ENCODE measurements around a stretch of chr20.

GRCh38 chr20:50191704-50192674, 1.4 kb downstream of the CEBPB start:
- RRBS: 2% methylated on average over 43 of the region's 88 CpGs

DNA sequence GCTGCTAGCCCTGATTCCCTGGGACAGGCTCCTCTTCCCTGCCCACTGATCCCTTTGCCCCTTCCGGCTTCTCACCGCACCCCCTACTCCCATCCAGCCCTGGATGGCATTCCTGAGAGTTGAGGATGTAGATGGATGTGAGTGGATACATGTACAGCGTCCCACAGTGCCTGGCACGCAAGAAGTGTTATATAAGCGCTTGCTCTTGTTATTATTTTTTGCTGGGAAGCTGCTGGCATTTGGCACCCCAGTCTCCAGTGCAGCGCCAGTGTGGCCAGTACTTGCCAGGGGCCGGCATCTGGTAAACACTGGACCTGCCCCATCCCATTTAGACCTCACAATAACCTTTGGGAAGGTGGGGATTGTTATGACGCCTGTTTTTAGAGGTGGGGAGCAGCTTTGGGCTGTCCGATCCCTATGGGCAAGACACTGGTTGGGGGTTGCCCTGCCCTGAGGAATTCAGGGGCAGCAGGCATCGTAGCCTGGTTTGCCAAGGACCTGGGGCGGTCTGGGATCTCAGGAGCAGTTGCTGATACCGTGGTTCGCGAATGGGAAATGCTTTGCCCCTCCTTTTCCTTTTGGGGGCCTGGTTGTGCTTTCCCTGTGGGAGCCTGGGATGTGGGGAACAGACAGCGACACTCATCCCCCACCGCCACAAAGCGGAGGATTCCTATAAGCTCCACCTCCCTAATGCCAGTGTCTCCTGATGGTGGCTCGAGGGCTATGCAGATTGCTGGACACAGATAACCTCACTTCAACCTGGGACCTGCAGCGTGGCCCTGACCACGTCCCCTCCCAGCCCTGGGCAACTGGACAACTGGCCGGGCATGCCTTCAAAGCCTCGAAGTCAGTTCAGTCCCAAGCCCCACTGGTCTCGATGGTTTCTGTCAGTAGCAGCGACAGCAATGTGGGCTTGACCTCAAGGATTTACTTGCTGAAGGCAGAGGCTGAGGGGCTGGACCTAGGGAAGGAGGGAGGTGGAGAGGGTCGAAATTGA, 3.1 kb downstream of the CEBPB start:
- RRBS: no CpG with 5 or more reads among the region's 25 CpGs

GRCh38 chr20:50194444-50194891, 3.8 kb downstream of the CEBPB start:
- RRBS: no CpG with 5 or more reads among the region's 6 CpGs

GRCh38 chr20:50246665-50247351, 56.2 kb downstream of the CEBPB start:
- RRBS: no CpG with 5 or more reads among the region's 14 CpGs

DNA sequence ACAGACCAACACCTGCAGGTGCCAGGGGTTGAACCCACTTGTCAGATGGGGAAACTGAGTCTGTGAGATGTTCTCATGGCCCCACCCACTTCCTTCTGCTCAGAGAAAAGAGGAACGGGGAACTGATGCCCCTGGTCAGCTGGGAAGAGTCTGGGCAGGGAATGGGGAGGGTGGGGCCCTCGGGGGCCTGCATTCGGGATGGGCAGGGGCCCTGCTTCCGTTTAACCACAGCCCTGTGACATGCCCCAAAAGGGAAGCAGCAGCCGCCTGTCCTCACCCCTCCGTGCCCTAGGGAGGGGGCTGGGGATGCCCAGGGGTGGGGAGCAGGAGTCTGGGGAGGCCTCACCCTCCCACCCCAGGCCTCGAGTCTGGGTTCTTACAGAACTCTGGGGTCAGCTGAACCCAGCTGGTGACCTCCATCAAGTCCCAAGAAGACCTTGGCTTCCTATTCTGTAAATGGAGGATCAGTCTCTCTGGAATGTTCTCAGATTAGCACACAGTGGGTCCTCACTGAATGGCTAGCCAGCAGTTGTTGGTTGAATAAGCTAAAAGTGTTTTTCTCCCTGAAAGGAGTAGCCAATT, 81.5 kb downstream of the CEBPB start:
- RRBS: no CpG with 5 or more reads among the region's 7 CpGs

GRCh38 chr20:50338298-50339032, 147.8 kb downstream of the CEBPB start:
- RRBS: no CpG with 5 or more reads among the region's 3 CpGs

GRCh38 chr20:50347210-50347629, 156.6 kb downstream of the CEBPB start:
- RRBS: no CpG with 5 or more reads among the region's 5 CpGs

DNA sequence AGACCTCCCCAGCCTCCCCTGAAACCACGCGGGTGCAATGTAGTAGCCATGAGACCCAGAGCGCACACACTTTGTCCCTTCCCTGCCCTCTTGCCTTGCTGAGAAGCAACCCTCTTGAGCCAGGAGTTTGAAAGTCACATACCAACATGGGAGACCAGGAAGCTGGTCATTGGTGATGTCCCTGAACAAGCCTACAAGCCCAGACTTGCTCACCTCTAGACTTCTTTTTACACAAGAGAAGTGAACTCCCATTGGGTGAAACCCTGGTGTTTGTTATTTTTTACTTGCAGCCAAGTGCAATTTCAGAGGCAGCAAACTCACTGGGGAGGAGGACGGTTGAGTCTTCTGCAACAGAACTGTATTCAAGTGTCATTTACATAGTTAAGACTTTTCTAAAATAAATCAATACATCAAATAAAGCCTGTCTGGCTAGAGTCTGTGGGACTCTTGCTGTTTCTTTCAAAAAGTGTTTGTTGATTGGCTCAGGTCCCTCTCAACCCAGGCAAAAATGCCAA, 138.1 kb upstream of the PTPN1 start:
- RRBS: no CpG with 5 or more reads among the region's 4 CpGs

DNA sequence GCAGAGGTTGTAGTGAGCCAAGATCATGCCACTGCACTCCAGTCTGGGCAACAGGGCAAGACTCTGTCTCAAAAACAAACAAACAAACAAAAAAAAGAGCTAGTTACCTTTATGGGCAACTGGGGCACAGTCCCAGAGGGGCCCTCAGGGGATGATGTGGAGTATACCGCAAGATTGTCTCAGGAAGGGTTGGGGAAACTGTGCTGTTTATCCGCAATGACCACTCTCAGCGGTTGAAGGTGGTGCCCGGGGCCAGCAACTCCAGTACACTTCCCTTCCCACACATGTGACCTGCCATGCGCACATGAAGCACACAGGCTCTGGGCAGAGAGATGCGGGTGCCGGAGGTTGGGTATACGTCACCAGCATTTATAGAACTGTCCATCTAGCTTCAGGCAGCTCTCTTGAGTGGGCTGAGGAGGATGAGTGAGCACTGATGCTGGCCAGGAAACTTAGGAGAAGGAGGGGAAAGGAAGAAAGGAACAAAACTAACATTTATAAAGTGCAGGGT, 26.8 kb upstream of the PTPN1 start:
- RRBS: 2% methylated on average over 3 of the region's 8 CpGs

DNA sequence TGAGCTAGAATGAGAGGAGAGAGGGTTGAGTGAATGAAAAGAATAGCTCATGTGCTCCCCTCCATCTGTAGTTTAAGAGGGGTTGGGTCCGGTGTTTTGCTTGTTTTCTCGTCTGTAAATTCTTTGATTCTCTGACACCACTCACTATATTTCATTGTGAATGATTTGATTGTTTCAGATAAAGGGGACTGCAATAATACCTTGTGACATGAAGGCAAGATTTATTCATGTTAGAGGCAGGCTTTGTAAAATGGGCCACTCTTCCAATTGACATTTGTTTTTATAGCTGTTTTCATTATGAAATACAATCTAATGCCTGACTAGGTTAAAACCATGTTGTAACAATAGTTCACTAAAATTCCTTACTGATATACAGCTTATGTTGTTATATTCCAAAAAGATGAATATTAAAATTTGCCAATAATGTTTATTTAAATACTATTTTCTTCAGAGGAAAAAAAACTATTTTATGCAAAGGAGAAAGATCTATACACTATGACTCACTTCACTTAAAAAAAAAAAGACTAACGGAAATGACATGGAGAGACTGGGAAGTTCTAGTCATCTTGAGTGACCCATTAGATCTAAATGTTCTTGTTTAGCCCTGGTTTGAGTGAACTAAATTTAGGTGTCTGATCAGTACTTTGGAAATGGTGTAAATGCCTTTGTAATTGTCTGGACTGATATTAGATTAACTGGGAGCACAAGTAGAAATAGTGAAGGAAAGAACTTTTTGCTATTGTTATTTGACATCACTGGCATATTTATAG, 3.4 kb downstream of the PTPN1 start:
- RRBS: no CpG with 5 or more reads among the region's 3 CpGs

DNA sequence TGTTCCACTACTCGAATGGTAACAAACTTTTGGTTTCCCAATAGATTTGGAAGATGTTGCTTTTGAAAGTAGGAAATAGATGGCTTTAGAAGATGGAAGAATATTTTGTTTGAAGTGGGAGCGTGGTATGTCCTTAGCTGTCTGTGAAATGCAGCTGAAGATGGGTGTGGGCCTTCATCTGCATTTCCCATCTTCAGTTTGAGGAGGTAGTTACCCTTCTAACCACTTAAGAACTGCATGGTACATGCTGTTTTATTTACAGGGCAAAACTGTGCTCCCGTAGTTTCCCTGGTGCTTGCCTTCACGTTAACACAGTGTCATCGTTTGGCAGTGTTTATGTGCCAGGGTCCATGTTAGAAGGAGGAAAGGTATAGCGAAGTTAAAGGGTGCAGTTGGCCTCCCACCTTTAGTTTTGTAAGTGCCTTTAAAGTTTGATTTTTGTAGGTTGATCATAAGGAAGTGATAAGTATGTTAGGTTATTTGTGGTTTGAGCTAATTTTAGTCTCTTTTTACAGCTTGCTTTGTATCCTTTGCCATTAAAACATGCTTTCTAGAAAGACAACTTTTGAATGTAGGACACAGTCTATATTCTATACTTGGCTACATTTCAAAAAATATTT, 9.3 kb downstream of the PTPN1 start:
- RRBS: no CpG with 5 or more reads among the region's 6 CpGs

GRCh38 chr20:50542958-50543776, 33.0 kb downstream of the PTPN1 start:
- RRBS: no CpG with 5 or more reads among the region's 6 CpGs

GRCh38 chr20:50579657-50580380, 69.6 kb downstream of the PTPN1 start:
- RRBS: no CpG with 5 or more reads among the region's 20 CpGs

- RRBS: no CpG with 5 or more reads among the region's 15 CpGs
Observed at GRCh38 chr20:50585120-50586125, 75.2 kb downstream of the PTPN1 start.

DNA sequence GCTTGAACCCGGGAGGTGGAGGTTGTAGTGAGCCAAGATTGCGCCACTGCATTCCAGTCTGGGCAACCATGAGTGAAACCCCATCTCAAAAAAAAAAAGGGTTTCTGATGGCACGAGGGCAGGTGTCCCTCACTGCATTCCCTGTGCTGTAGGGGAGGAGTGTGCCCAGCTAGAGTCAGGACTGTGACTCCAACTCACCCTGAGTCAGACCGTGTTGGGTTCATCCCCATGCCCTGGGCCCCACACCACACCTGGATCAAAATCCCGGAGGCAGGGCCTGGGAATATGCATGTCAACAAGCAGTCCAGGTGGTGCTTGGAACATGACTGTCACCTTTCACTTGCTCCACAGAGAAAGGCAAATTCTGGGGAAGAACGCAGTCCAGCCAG, 83.3 kb downstream of the PTPN1 start:
- RRBS: no CpG with 5 or more reads among the region's 6 CpGs

DNA sequence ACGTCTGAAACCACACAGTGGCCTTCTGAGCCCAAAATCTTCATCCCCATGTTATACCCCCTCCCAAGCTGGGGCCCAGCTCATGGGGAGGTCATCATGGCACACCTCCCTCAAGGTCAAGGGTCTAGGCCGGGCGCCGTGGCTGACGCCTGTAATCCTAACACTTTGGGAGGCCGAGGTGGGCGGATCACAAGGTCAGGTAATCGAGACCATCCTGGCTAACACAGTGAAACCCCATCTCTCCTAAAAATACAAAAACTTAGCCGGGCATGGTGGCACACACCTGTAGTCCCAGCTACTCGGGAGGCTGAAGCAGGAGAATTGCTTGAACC, 74.6 kb downstream of the RIPOR3 start:
- RRBS: no CpG with 5 or more reads among the region's 10 CpGs

- RRBS: no CpG with 5 or more reads among the region's 1 CpG
Observed at GRCh38 chr20:50727361-50727560, 4.1 kb upstream of the PARD6B start.

GRCh38 chr20:50799522-50800060, 4.7 kb downstream of the BCAS4 start:
- RRBS: 66% methylated on average over 3 of the region's 13 CpGs

GRCh38 chr20:50815003-50816059, 20.5 kb downstream of the BCAS4 start:
- RRBS: no CpG with 5 or more reads among the region's 17 CpGs

GRCh38 chr20:50982539-50982711, 23.8 kb downstream of the MOCS3 start:
- RRBS: no CpG with 5 or more reads among the region's 1 CpG

All from GM19240 (cell line).